ENCODE data around the genes SLC38A8 and USP10.

DNA sequence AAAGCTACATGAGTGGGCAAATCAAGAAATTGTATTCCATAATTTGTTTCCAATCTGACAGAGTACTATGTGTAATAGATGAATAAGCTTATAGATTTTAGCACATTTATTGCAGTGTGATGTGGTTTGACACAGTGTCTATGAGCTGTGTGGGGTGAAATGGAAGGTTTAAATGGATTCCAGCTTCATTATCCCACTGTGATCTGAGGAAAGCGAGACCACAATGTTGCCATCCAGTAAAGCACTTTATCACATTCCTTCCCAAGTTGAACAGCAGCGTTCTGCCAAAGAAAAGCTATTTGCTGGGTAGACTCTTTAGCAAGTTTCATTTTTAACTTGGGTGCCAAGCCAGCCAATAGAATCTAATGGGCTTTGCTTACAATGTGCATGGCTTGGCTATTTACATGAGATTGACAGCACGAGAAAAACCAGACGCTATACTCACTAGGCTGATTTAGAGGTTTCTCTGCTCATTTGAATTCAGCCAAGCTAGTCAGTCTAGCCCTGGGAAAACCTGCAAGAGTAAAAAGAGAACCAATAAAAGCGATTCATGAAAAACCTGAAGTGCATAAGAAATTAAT is 108.8 kb downstream of the CDH13 start:
- PRO-cap: no peak

- PRO-cap: no peak
Measured at GRCh38 chr16:82995886-82996545, 369.2 kb downstream of the CDH13 start.

- PRO-cap: no peak
Measured at GRCh38 chr16:83581787-83581986, 226.1 kb upstream of the HSBP1 start.

DNA sequence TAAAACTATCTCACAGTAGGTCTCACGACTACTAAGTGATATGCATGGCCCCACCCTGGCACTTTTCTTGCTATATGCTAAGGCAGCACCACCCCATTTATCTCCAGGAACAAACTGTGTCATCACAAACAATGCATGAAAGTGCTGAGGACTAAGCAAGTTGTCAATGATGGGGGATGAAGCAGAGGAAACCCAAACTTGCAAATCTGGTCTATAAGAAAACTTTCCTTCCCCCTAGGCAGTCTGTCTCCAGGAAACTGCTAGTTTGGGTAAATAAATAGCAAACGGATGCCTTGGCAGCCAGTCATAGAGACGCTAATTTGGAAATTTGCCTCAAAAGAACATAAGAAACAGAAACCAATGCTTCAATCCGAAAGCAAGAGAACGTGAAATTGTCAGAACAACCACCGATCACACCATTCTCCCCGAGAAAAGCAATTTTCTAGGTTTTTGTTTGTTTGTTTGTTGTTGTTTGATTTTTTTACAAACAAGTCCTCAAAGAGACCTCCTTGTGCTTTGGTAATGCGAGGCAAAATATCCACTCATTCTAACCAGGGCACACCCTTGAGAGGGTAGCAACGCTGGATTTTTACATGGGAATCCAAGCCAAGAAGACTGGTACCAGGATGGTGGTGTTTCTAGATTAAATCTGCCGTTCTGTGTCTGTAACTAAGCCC is 5.5 kb upstream of the HSBP1 start:
- PRO-cap: no peak

DNA sequence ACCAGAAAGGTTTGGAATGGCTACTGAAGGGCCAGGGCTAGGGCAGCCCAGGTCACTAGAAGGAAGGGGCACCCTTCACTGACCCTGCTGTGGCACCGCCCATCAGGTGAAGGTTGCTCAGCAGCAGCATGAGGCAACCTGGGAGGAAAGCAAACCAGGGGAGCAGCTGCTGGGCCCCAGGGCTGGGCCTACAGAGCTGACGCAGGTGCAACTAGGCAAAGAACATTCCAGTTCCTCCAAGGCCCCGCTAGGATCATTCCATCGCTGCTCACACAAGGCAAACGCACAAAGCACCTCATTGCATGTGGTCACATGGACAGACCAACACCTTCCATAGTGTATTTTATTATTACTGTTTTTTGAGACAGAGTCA is 3.4 kb upstream of the HSBP1 start:
- PRO-cap: no peak

- PRO-cap: no peak
Measured at GRCh38 chr16:83943351-83944243, 9.4 kb upstream of the OSGIN1 start.

DNA sequence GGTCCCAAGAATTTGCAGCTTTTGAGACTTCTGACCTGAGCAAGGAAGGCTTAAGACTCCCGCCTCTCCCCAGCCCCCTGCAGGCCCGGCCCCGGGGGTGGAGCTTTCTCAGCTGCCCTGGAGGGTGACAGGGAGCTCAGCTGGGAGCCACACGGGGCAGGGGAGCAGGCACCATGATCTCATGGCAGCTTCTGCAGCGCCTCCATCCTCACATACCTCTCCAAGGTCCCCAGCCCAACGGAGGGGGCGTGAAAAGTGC is at the start of gene SLC38A8:
Gene SLC38A8, minus strand, starts transcription at position 16 of the 259 bp plus-strand sequence.
- PRO-cap: no peak

GRCh38 chr16:84096368-84097061 is 20.2 kb downstream of the MBTPS1 start:
- PRO-cap: no peak

DNA sequence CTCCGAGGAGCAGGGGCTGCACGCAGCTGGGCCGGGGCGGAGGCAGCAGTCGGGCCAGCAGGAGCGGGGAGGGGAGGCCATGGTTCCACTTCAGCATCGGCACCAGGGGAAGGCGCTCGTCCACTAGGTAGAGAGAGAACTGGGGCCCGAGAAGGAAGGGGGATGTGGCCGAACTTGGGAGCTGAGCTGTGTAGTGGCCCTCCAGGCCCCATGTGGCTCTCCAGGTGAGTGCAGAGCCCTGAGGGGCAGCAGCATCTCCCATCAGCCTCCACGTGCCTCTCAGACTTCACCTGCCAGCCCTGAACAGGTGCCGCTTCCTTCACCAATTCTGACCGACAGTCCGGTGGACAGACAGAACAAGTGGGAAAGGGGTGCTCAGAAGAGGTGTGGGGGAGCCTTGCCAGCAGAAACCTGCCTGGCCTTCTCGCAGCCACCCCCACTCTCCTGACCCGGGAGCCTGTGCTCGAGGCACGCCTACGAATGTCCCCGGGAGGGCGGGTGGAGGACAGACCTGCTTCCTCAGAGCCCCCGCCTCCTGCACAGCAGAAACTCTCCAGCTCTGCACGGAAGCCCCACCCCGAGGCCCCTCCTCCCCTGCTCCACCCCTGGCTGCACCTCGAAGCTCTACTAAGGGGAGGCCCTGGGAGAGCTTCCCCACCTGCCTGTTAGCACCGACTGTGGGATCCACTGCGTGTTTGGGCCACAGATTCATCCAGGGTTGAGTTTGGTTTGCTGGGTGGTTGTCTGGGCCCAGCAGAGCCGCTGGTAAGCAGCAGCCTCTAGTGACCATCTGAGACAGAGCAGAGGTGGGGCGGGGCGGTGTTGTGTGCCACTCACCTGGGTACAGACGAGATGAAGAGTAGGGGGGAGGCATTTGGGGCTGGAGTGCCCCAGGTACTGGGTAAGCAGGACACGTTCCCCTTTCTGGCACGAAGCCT is 6.4 kb downstream of the TAF1C start:
- PRO-cap: no peak

DNA sequence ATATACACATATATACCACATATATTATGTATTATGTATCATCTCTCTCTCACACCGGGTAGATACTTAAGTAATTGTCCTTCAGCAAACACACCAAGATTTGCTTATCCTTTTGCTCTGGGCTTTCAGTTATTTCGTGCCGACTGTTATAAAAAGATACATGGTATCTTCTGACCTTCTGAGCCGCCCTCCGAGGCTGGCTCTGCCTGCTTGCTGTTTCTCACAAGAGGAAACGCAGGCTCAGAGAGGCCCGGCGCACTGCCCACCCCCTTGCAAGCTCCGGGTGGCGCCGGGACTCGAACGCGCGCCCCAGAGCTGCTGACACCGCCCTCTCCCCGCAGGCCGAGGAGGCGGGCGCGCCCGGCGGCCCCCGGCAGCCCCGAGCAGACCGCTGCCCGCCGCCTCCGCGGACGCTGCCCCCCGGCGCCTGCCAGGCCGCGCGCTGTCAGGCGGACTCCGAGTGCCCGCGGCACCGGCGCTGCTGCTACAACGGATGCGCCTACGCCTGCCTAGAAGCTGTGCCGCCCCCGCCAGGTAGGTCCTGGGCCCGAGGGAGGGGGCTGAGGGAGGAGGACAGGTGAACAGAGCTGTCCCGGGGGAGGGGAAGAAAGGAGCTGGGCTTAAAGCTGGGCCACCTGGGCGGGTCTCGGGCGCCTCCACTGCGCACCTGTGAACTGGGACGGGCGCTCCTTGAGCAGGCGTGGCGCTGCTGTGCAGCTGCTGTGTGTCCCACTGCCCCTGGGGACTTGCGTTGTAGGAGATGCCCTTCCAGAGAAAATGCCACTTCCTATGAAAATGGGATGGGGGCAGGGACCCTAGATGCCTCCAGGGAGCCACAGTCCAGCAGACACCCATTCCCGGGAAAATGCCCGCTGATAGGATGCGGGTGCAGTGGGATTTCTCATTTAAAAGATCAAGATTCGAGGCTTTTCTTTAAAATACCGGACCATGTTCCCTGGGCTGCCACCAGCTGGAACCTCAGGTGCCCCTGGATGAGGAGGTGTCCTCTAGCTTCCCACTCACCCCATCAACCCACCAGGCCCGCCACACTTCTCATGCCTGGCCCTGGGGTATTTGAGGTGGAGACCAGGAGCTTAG is 18.3 kb downstream of the WFDC1 start:
- PRO-cap: no peak

DNA sequence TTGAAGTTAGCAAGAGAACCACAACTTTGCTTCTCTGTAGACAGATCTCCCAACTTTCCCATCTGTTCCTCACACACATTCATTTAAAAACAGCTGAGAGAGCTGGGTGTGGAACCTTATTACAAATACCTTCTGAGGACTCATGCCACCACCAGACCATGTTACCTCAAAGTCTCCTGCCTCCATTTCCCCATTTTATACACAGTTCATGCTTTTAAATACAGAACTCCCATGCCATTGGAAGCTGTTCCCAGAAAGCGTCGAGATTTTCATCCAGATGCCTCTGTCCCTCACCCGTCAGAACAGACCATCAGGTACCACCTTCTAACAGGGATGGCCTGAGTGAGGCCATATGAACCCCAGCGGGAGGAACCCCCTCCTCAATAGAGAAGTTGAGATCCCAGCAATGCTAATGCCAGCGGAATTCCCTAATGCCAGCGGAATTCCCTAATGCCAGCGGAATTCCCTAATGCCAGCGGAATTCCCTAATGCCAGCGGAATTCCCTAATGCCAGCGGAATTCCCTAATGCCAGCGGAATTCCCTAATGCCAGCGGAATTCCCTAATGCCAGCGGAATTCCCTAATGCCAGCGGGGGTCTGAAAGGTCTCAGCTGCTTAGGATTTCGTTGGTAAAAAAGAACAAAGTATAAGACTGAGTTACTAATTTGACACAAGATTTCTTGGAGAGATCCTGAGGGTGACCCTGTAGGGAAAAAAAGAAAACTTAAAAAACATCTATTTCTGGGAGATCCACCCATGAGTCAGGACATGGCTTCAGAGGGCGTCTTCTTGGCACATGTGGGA is 25.3 kb downstream of the MEAK7 start:
- PRO-cap: no peak

GRCh38 chr16:84526778-84527914 is 22.7 kb upstream of the MEAK7 start:
- PRO-cap: no peak

DNA sequence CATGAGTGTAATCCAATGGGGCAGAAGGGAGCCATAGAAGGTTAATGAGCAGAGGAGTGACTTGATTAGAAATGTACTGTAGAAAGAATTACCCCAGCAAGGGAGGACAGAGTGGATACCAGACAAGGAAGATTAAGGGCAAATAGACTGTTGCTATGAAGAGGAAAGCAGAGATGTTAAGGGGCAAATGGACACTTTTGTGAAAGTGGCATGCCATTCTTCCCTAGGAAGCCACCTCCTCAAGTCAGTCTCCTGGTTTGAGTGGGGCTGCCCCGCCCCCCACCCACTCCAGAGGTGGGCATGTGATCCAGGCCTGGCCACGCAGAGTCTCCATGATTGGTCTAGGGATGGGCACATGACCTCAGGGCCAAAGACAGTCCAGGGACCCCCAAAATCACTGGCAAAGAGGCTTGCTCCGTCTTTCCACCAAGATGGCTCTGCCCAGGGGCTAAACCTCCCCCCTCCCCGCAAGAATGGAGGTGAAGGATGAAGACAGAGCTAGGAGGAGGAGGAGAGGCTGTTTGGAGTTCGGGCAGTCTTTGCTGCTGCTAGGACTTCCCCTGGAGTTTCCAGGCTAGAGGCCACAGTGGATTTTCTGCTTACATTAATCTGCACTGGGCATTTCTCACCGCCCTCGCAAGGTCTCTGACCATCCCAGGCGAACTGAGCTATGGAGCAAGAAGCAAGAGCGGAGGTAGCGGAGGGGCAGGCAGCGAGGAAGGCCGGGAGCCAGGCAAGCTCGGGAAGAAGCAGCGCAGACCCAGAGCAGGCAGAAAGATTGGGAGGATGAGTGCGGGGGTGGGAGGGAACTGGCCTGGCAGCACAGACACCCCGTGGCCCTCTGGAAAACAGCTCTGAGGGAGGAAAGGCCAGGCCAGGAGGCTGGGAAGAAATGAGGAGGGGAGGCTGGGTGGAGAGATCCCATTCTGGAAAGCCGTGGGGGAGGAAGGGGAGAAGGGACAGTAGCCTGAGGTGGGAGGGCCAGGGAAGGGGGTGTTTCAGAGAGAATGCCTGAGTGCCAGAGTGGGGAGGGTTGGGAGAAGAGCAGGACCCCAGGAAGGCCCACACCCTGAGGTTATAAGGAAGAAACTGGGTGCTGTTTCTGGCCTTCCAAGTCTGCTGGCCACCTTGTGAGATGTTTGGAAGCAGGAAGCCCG is 3.9 kb downstream of the COTL1 start:
- PRO-cap: no peak

DNA sequence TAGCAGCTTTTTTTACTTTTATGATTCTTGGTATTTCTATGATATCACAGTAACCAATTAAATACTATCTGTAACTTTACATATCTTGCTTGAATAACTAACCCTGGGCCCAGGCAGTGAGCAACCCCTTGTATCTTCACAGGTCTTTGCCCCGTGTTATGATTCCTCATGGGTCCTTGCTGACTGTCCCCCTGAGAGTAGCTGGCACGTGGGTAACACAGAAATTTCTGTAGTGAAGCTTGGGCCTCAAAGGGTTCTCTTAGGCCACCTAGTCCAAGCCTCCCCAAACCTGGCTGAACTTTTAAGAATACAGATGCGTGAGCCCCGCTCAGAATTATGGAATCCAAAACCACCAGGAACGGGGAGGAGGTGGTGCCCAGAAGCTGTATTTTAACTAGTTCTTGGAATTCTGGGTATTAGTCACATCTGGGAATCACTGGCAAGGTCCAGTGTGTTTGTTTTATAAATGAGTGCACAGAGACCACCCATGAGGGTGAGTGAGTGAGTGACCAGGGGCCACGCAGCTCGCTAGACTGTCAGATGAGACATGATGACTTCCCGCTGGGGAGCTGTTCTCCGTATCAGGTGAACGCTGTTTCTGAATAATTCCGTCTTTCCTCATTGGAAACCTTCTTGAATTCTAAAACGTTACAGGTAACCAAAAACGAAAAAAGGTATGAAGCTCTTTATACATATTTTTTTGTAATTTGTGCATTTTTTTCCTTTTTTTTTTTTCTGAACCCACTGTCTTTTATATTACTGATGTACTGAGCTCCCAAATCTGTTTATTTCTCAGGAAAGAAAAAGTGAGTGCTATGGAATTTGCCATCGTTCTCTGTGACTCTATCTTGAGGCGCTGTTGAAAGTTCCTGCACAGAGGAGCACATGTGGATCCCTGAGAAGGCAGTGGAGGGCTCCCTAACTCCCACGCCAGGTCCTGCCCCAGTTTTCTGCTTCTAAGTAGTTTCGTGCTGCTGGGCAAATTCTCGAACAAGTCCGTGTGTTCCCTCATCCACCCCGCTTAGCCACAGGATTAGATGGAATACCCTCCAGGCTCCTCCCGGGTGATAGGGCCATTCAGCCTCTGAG is 14.3 kb downstream of the KLHL36 start:
- PRO-cap: no peak

GRCh38 chr16:84699237-84700118 is at the start of gene USP10:
Gene USP10 (plus strand): TSS chr16:84700000.
- PRO-cap: bidirectional peak, plus-strand start at chr16:84700004, minus-strand start at chr16:84699787

DNA sequence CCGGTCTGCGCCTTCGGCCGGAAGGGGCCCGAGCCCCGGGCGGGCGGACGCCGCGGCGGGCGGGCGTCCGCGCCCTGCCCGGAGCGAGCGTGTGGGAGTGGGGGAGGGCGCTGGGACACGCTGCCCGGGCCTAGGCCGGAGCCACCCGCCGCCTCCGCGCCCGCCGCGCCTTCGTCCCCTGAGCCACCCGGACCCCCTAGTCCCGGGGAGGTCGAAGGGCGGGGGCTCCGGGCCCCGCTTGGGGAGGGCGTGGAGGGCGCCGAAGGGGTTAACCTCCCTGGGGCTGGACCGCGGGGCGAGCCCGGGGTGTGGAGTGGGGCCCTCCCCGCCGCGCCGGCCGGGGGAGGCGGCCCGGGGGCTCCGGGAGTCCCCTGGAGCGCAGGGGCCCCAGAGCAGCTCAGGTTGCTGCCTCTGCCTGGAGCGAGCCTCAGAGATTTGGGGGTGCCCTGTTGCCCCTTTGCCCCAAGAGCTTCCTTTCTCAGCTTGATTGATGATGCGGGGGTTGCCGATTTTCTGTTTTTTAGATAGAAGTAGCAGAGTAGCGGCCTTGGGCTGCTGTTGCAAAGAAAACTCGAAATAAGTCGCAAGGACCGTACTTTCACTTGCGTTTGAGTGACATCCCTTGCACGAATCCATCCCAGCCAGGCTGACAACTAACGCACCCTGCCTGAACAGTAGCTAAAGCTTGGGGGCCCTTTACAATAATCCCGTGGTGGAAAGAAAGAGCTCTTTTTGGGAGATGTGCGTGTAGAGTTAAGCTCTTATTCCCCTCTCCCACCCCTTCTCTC is 513 bp downstream of the USP10 start:
- PRO-cap: no peak

- PRO-cap: no peak
Measured at GRCh38 chr16:84754056-84754817, 54.4 kb downstream of the USP10 start.

DNA sequence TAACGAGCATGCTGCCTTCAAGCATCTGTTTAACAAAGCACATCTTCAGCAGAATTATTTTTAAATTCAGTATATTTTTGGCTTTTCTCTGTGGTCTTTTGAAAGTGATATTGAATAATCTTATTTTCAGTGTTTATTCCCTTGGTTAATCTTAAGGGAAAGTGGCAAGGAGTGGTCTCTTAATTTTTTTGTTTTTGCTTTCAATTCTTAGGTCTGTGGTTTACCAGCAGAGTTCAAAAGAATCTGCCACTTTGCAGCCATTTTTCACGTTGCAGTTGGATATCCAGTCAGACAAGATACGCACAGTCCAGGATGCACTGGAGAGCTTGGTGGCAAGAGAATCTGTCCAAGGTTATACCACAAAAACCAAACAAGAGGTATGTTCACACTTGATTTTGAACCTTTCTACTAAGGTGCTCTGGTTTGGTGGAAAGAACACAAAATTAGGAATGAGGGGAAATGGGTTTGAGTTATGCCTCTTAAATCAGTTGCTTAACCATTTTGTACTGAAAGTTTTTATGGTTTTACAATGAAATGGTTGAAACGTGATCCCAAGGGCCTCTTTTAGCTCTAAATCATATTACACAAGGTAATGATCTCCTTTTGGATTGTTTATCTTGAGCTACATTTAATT is 51.7 kb upstream of the CRISPLD2 start:
- PRO-cap: no peak

DNA sequence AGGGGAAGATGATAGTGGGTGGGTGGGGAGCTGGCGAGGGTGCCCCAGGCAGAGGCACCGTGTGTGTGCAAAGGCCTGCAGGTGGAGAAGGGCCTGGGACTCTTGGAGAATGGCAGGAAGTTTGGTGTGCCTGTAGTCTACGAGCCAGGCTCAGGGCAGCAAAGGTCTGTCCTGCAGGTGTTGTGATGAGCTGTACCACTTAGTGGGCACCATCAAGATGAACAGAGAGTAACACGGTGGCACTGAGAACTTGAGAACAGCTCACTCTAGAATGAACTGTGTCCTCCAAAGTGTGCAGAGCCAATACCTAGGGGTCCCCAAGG is 4.3 kb downstream of the CRISPLD2 start:
- PRO-cap: no peak

DNA sequence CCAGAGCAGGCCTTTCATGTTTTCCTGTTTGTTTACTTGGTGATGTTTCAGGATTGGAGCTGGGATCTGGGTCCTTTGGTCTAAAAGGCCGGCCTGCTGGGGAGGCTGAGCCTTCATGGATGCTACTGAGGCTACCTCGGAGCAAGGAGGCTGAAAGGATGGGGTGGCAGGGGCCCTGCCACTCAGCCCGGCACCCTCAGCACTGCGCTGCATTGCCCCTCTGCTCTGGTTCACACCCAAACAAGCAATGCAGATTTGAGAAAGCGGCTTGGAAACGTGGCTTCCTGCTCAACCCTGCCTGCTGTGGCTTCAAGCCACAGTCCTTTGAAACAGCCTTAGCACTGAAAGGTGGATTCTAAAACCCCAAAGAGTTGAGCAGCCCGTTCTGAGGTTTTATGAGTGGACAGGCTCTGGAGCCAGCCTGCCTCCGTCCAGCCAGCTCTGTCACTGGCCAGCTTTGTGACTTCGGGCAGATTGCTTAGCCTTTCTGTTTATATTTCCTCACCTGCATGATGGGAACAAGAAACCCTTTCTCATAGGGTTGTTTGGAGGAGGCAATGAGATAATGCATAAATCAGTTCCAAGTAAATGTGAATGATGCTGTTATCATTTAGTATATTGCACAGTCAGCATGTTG is 23.4 kb downstream of the CRISPLD2 start:
- PRO-cap: no peak

Data from natural killer cell (primary cell).